ENCODE data around the genes C4orf45 and NPY1R.

DNA sequence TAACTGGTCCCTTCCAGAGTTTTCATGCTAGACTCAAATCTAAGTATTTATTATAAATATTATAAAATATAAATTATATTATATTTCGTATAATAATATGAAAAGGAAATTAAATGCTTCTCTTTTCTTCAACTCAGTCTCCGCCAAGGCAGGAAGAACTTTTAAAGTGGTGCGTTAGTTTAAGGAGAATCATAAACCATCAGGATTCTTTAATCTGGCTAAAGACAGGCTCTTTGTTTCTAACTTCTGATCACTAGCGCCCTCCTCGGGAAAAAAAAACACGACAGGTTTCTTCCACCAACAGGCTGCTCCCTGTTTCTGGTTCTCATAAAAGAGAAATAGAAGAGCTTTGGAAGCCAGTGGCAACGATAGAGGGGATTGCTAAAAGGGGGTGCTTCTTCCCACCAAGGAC lies 654 bp downstream of the CTSO start:
- PRO-cap = unidirectional peak, plus-strand start at position 372 of the sequence

GRCh38 chr4:157222823-157223397 lies 2.4 kb downstream of the GRIA2 start:
- PRO-cap = no peak

DNA sequence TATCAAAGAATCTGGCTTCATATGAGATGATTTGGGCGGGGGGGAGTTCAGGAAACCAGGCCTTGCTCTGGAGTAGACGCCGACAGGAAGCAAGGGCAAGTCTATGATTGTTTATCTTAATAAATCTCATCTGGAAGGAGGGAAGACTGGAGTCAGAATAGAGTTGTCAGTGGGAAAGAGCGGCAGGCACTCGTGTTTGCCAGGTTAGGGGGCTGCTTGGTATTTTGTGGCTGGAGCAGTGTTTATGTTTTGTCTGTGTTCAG lies 176.8 kb downstream of the GASK1B start:
- PRO-cap = no peak

DNA sequence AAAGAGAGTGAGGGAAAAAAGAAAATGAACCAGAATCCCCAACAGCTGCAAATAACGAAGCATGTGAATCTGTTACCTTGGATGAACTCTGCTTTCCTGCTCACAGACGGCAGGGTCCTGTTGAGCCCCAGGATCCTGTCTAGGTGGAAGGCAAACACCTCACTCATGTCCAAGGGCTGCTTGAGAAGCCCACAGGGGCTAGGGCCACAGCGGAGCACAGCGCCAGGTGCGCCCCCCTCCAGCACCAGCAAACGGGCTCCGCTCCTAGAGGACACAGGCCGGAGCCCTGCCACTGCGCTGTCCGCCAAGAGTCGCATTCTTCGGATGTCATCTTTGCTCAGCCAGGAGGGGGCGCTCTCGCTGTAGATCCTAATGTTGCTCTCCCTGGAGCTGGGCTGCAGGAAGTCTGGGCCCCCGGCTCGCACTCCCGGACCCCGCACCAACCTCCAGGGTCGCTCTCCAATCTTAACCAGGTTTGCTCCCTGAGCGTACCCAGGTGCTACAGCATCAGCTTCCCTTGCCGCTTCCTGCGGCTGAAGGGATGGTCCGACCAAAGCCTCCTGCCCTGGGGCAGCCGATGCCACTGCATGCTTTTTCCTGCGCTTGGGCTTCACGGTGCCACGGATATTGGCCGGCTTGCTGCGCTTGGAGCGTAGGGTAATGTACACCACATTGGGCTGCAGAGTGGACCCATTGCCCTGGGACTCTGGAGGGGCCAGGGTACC lies 2.3 kb downstream of the GASK1B start:
- PRO-cap = no peak

DNA sequence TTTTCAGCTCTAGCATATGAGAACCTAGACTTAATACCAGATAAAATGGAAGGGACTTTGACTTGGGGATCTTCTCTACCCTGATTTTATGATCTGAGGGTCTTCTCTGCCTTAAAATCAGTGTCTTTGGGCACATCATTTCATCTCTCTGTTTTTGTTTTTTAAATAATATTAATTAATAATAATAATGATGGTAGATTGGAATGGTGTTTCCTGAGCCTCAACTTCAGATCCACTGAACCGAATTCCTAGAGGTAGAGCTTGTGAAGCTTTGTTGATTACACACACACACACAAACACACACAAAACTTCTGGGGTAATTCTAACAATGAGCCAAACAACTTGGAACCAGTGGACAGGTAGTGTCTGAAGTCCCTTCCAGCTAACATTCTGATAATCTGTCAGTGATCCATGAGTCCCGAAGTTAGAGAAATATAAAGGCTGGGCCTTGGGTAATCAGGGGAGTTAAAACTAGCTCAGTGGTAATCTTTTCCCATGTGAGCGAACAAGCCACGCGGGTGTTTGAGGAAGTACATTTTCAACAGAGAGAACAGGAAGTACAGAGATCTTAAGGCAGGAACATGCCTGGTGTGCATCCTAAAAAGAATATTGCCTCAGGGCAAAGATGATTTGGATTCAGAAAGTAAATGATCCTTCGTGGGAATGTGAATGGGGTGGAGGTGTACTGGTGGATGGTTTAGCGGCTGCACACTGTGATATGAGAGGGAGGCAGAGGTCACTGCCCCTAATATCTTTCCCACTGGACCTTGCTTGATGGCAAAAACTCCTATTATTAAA lies 42.8 kb downstream of the FNIP2 start:
- PRO-cap = no peak

GRCh38 chr4:158814104-158814800 lies 45.4 kb downstream of the FNIP2 start:
- PRO-cap = no peak

DNA sequence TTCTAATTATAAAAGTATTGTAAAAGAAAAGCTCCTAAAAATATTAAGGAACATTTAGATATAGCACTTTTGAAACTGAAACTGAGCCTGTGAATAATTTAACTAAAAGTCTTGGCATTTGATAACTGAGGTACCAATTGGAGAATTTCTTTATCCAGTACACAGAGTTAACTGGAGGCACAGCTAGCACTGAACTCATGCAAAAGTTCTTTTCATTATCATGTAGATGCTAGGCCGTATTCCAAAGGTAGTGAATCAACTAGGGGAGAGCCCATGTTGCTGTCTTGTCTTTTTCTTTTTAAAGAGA lies 76.3 kb downstream of the FNIP2 start:
- PRO-cap = bidirectional peak, plus-strand start at position 239 of the sequence, minus-strand start at position 191 of the sequence

DNA sequence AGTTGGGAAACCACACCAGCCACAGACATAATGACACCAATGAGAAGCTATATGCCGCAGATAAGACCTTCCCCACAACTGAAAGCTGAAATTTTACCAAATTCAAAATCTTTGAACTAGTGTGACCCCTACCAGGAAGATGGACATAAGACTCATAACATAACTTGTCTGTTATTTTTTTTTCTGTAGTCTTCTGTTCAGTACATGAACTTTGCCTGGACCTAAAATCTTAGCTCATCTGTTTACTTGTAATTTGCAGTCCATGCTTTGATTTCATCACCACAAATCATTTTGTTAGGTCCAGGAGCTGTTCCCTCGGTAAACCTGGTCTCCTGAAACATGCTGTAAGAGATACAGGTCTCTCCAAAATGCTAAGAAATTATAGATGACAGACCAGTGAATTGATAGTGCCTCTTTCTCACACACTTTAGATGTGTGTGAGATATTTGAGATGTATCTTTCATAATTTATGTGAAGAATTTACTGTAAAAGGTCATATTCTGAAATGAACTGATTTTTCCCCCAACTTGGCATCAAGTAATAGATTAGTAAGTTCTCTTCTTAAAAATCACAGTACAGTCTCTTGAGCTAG lies 89.3 kb downstream of the C4orf45 start:
- PRO-cap = no peak

DNA sequence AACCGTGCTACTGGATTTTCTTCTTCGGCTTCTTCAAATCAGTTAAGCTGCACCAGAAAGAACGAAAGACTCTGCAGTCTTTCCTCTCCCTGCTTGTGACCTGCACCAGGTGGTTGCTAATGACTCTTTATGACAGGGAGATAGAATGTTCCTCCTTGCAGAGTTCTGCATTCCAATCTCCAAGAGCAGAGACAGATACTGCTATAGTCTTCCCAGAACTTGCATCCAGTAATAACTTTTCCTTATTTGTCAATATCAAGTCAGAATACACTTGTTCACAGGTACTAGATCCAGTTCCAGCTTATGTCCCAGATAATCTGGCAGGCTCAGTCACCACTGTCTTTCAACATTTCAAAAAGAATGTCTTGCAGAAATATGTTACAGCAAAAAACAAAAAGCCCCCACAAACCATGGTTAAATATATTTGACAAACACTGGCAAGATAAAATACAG lies at the start of gene C4orf45:
Gene C4orf45, minus strand, starts transcription at position 121 of the 453 bp plus-strand sequence.
- PRO-cap = no peak

DNA sequence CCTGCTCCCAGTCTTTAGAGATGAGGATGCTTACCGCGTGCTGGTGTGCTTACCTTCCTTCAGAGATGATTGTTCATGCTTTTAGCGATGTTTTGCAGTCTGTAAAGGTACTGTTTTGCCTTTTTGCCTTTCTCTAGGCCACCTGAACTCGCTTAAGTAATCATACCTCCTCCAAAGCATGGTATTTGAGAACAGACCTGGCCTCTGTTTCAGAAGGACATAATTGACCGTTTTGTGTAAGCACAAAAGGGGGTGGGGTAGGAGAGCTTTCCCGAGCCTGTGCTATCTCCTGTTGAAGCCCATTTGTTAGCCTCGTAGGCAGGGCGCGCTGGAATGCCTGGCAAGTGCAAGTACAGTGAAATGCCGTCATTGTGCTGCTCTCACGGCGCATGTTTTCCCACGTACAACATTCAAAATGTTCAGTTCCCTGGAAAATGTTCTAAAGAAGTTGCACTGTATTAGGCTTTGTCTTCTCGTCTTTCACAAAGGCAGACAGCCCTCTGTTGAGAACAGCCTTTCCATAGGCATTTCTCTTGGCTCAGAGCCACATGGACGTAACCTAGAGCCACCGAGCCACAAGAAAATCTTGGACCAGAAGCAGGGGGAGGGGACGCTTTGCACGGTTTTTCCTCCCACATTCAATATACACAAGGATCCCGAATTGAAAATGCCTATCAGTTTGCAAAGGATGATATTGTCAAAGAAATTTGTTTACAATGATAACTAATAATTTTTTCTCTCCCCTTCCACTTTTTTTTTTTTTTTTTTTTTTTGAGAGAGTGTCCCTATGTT lies 13.1 kb upstream of the C4orf45 start:
- PRO-cap = no peak

GRCh38 chr4:159112160-159112878 lies 9.4 kb downstream of the RAPGEF2 start:
- PRO-cap = no peak

DNA sequence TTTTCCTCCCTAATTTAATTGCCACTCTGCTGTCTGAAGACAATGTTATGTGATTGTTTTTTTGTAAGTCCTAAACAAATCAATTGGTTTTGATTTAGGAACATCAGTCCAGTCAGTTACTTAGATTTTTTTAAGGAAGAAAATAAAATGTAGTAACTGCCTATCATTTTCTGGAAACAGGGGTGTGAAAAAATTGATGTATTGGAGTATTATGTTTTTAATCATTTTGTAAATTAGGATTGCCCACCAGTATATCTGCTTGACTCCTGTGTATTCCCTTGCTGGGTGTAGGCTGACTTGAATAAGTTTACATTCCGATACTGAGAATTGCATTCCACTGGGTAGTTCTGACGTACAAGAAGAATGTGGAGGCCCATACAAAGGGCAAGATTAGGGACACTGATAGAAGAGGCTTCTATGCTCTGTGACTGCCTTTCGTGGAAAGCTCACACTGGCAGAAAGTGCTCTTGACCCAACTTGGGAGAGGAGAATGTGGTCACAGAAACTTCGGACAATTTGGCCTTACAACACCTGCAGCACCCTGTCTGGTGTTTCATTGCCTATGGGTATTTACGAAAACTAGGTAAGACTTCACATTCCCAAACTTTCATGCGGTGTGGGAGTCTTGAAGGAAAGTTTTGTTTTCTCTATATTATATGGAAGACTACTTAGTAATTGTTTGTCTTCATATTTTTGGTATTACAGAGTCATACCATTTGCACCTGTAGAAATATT lies 126.2 kb downstream of the RAPGEF2 start:
- PRO-cap = bidirectional peak, plus-strand start at position 434 of the sequence, minus-strand start at position 294 of the sequence

DNA sequence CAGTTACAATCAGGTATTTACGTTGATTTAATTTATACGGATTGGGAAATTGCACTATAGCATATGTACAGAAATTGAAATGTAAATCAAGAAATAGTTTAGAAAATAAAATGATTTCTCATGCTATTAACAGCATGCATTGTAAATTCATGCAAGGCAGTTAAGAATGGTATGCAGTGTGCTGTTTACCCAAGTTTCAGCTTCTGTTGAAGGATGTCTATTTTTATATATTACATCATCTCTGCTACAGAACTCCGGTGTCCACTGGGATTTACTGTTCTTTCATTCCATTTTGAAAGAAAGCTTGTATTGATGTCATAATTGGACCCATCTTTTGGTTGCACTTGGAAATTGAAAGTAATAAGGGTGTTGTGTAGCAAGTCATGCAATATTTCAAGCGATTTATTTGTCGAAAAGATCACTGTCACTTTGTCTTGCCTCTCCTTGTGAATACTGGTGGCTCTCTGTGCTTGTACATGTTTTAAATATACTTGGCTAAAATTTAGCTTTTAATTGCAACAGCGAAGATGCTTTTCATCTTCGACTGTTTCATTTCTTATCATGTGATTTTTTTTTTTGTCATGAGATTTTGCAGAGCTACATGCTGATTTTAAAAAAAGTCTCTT lies 145.9 kb downstream of the RAPGEF2 start:
- PRO-cap = no peak

DNA sequence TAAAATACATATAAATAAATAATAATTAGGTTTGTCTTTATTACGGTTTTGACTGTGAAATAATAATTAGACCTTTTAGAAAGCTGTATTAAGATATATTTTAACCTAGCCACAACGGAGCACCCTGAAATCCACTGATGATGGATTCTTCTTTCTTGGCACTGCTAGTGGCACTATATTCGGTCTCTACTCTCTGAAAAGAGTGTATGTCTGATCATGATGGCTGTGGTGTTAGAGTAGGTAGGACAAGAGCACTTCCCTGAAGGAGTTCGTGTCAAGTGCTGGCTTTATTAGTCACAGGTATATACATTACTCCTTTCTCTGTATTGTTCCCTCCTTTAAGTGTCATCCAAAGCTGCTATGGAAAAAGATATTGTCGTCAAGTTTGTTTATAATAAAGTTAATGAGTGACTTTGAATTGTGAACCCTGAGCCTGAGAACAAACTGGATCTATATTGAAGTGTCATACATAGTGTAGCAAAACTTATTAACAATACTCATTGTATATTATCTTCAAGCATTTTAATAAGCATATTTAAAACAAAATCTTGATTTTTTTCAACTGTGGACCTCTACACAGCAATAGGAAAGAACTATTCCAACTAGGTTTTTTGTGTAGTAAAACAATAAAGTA lies 177.5 kb downstream of the RAPGEF2 start:
- PRO-cap = no peak

DNA sequence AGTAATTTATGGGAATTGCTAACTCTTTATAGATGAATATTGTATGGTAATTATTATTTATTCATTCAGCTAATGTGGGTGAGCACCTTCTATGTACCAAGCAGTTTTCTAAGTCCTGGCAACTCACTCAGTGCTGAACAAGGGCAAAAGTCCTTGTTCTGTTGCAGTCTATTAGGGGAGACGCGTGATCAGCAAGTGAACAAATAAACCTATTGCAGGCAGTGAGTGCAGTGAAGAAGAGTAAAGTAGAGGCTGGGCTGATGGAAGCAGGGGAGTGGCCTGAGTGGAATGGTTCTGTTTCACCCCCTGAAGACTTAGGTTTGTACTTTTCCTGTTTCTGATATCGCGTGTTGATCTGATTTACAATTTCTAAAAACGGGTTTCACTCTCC lies 214.3 kb downstream of the RAPGEF2 start:
- PRO-cap = no peak

DNA sequence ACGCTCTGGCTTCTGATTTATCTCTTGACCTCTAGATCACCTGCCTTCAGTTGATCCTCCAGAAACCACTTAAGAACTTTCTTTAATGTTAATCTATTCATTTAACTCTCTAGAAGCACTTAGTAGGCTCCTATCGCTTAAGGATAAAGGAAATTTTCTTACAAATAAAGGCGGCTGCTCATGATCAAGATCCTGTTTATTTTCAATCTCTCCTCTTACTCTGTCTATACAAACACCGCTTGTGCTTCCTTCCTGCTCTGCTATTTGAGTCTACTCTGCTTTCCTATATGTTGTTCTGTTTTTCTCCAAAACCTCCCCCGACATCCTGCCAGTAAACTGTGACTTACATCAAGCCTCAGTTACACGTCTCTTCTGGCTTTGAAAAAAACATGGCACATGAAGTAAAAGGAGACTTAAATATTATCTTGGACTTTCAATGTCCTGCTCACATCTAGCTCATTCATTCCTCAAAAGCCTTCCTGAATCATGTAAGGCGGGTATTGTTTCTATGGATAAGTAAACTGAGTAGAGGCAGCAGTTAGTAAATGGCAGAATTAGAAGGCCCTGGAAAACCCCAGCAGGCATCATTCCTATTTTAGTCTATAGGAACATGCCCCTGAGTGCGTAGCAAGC lies 280.0 kb downstream of the RAPGEF2 start:
- PRO-cap = no peak

DNA sequence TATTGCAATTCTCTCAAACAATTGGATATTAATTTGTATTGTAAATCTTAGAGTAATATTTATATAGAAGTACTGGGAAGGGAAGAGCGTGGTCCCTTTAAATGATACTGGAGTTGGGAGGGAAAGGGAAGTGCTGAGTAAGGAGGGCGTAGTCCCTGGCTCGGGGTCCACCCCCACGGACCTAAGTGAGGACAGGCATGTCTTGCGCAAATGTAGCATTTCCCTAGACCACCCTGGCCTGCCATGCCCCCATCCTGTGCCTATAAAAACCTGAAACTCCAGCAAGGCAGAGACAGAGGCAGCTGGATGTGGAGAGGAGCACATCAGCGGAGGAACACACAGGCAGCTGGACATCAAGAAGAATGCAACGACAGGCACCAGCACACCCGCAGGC lies 346.0 kb downstream of the FSTL5 start:
- PRO-cap = no peak

GRCh38 chr4:162406622-162407179 lies 242.9 kb upstream of the FSTL5 start:
- PRO-cap = no peak

DNA sequence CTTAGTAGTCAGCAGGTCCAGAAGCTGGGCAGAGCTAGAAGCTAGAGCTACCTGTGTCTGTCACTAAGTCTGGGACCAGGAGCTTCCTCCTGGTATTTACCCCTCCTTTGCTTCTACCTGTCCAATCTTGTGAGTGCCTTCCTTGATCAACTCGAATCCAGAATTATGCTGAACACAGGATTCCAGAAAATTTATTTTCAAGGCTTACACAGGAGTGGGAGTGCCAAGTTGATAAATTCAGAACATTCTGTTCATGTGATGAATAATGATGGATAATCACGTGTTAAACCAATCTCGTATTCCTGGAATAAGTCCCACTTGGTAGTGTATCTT lies 52.5 kb downstream of the NAF1 start:
- PRO-cap = no peak

DNA sequence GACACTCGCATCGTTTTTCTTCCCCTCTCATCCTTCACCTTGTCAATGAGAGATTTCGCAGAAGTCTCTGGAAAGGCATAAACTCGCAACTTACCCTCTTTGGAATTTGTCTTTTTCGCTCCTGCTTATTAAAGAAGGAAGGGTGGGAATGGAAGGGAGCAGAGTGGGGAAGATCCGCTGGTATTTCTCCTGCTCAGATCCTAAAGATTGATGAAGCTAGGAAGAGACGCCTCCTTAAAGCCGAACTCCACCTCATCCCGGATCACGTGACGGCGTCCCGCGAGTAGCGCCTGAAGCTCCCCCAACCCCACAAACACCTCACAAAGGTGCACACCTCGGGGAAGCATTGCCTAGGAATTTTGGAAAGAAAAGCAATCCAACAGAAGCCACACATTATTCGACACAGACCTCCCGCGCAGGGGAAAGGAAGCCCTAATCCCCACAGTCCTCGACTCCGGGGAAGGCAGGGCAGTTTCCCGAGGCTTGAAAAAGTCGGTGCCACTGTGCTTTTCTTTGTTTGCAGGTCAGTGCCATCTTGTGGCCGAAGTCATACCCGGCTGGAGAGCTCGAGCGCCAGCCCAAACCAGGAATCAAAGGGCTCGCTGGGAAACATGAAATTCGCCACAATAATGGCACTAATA lies at the start of gene NPY1R:
Gene NPY1R, minus strand, starts transcription at position 209 of the 641 bp plus-strand sequence.
- PRO-cap = bidirectional peak, plus-strand start at position 312 of the sequence, minus-strand start at position 209 of the sequence; bidirectional peak, plus-strand start at position 550 of the sequence, minus-strand start at position 460 of the sequence